ENCODE data around the genes MRPS26, AVP, SLC4A11 and CENPB.

DNA sequence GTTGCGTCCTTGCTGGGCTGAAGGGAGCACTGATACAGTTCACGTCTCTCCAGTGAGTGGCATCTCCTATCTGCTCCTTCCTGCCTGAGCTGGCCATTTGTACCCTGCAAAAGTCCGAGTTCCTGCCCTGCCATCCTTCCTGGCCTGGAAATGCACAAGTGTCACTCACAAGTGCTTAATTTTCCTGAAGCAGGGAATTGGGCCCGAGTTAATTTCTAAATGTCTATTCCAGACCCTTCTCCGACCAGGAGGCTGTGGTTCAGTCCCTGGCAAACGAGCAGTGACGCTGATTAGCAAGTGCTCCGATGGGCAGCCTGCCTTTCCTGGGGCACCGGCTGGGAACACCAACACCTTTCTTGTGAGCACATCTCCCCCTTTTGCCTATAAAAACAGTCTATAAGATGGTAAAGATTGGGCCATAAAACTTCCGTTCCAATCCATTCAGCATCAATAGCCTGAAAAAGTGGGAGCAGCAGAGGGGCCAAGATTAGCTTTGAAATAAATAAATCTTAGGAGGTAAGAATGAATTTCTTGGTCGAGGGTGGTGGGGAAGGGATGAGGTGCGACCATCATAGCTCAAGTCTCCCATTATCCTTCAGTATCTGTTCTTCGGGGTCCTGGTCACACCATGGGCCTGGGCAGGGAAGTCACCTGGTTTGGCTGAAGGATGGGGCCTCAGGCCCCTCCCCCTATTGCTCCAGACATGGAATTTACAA, 1.8 kb downstream of the SIRPA start:
- PRO-cap: no peak

GRCh38 chr20:2206905-2208200, 88.4 kb upstream of the TGM3 start:
- PRO-cap: bidirectional peak, plus-strand start at chr20:2207766, minus-strand start at chr20:2207669

DNA sequence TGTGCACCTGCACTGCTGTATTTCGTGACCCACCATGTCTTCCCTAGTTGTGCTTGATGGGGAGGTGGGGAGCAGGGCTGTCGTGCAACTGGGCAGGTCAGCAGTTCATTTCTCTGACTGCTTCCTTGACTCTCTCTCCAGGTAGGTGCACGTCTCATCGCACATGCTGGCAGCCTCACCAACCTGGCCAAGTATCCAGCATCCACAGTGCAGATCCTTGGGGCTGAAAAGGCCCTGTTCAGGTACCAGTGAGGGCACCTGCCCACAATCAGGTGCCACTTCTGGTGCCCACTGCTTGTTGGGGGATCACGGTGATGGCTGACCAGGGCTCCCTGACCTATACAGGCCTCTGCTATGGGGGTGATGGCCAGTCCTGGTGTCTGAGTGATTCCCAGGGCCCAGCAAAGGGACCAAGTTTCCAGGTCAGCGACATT, 3.4 kb downstream of the NOP56 start:
- PRO-cap: no peak

GRCh38 chr20:2729373-2729822, 36.8 kb downstream of the EBF4 start:
- PRO-cap: no peak

DNA sequence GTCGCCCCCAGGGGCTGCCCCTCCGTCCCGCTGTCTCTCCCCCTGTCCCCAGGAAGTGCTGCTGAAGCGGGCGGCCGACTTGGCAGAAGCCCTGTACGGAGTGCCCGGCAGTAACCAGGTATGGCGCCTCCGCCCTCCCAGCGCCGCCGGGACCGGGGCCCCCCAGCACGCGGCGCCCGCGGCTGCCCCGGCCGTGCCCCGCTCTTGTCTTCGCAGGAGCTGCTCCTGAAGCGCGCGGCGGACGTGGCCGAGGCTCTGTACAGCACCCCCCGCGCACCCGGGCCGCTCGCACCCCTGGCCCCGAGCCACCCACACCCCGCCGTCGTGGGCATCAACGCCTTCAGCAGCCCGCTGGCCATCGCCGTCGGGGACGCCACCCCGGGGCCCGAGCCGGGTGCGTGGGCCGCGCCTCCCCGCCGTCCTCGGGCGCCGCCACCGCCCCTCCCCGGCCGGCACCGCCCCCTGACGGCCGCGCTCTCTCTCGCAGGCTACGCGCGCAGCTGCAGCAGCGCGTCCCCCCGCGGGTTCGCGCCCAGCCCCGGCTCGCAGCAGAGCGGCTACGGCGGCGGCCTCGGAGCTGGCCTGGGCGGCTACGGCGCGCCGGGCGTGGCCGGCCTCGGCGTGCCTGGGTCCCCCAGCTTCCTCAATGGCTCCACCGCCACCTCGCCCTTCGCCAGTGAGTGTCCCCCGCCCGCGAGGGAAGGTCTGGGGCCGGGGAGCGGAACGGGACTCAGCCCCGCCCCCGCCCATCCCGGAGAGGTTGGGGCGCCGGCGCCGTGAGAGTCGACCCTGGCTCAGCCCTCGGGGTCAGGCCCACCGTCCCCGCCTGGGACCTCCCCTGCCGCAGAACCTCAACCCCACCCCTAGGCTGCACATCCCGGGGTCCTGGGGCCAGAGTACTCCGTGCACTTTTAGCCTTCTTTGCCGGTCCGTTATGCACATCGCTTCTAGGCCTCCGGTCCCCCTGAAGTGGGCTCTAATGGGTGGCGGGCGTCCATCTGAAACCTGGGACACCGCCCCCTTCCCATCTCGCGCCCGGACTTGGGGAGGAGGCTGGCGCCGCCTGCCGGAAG, 48.2 kb downstream of the CPXM1 start:
- PRO-cap: unidirectional peak, minus-strand start at position 444 of the sequence; unidirectional peak, minus-strand start at position 483 of the sequence

- PRO-cap: no peak
These were observed 28.7 kb downstream of the CPXM1 start for GRCh38 chr20:2771716-2772048.

DNA sequence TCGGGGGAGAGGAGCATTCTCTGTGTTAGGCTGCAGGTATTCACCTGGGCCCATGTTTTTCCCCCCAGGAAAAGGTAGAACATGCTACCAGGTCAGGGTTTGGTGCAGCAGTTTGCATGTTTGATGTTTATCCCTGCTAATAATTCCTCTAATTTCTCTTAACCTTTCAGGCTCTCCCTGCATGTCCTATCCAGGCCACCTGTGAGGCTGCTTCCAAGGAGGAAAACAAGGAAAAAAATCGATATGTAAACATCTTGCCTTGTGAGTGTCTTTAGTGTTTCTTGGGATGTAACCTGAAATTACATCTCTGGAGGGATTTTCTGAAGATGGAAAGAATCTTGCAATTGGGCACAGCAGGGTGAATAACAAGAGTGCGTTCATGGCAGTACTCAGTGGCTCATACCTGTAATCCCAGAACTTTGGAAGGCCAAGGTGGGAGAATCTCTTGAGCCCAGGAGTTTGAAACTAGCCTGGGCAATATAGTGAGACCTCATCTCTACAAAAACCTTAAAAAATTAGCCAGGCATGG, 38.5 kb upstream of the GNRH2 start:
- PRO-cap: no peak

- PRO-cap: no peak
These were observed 34.2 kb upstream of the GNRH2 start for GRCh38 chr20:3009138-3009653.

- PRO-cap: unidirectional peak, plus-strand start at chr20:3045489; bidirectional peak, plus-strand start at chr20:3045609, minus-strand start at chr20:3045681; bidirectional peak, plus-strand start at chr20:3046052, minus-strand start at chr20:3045944
These were observed at the start of gene MRPS26 for GRCh38 chr20:3044990-3046152. Gene MRPS26 (plus strand): TSS chr20:3046052.

GRCh38 chr20:3084659-3085008, at the start of gene AVP:
Gene AVP (minus strand): TSS chr20:3084724.
- PRO-cap: no peak

- PRO-cap: no peak
These were observed 5.9 kb upstream of the FASTKD5 start for GRCh38 chr20:3165477-3166007.

DNA sequence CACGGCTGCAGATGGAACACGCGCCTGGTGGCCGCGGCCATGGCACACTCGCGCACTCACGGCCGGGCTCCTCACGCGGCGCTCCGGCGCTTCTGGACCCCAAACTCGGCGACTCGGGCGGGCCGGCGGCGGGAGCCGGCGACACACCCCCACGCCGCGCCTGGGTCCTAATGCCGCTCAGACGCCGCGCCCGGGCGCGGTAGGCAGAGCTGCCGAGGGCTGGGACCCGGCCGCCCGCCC, at the start of gene SLC4A11:
TSS of gene SLC4A11 (minus strand) at position 94 of the 240 bp plus-strand sequence.
- PRO-cap: no peak

GRCh38 chr20:3545468-3545836, 74.6 kb downstream of the ATRN start:
- PRO-cap: no peak

GRCh38 chr20:3679120-3679407, 2.7 kb downstream of the ADAM33 start:
- PRO-cap: no peak

- PRO-cap: bidirectional peak, plus-strand start at chr20:3786936, minus-strand start at chr20:3786736
These were observed at the start of gene CENPB for GRCh38 chr20:3786582-3787283. Gene CENPB (minus strand): TSS chr20:3786740.

DNA sequence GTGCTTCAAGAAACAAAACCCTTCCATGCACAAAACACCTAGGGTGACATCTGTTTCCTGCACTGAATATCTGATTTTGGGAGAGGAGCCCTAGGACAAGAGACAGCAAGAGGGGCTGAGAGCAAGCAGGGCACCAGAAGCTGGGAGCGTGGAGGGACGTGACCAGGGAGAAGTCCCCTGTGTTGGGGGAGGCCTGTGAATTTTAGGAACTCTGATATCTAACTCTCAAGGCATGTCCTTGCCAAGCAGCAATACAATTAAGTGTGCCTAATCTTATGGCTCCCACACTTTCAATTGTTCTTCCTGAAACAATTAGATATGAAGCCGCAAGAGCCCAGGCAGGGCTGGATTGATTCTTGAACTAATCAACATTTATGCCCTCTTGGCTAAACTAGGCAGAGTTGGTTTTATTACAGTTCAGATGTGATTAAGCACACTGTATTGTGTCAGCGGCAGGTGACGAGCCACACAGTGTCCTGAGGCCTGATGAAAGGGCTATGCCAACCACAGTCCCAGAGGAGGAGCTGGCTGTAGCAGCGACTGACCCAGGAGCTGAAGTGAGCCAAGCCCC, 4.3 kb upstream of the MAVS start:
- PRO-cap: unidirectional peak, plus-strand start at position 509 of the sequence

DNA sequence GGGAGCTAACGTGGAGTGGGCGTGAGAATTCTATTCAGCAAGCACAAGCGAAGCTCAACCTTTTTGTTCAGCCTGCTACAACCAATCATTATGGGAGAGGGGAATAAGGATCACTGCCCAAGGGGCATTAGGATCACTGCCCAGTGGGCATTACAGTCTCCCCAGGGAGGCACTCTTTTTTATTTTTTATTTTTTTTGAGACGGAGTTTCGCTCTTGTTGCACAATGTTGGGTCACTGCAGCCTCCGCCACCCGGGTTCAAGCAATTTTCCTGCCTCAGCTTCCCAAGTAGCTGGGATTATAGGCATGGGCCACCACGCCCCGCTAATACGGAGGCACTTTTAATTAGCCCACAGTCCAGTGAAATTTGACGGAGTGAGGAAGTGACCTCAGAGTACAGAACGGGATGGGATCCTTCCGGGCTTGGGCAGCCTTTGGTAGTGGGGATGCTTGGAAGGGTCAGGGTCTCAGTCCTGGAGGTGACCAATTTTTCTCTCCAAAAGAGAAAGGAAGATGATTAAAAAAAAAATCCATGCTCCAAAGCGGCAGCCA, 1.1 kb upstream of the PANK2 start:
- PRO-cap: unidirectional peak, plus-strand start at position 397 of the sequence

GRCh38 chr20:3929802-3930474, 40.8 kb downstream of the PANK2 start:
- PRO-cap: no peak

DNA sequence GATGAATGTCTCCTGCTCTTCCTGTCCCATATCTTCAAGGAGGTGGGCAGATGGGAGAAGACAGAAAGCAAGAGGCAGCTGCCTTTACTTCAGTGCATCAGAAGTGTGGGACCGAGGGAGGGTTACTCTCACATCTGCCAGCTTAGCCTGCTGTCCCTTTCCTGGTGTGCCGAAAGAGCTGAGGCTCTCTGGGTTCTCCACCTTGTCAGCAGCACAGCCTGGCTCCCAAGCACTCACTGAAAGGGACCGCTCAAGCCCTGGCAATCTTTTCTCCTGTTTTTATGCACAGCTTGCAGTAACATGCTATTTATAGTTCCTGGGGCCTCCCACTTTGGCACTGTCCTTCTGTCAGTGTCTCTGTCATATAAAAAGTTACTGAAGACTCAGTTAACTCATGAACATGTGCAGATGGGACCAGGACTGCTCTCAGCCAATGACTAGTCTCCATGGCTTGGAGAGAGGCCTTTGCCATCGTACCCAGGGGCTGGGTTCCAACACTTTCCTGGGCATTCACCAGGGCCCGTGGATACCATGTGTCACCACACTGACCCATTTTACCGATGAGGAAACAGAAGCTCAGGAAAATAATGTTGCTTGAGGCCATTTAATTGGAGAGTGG, 46.2 kb downstream of the PANK2 start:
- PRO-cap: unidirectional peak, minus-strand start at position 238 of the sequence

GRCh38 chr20:4018275-4018914, 3.0 kb upstream of the RNF24 start:
- PRO-cap: no peak

Measured in rectum (tissue), 1 donor.